Pulmonary artery (tissue), 1 donor: ENCODE measurements around the gene PRSS38.

- PRO-cap: no peak
Observed at GRCh38 chr1:226457139-226457636, 49.3 kb upstream of the PARP1 start.

- PRO-cap: no peak
Observed at GRCh38 chr1:226655113-226655700, 83.9 kb downstream of the ITPKB start.

DNA sequence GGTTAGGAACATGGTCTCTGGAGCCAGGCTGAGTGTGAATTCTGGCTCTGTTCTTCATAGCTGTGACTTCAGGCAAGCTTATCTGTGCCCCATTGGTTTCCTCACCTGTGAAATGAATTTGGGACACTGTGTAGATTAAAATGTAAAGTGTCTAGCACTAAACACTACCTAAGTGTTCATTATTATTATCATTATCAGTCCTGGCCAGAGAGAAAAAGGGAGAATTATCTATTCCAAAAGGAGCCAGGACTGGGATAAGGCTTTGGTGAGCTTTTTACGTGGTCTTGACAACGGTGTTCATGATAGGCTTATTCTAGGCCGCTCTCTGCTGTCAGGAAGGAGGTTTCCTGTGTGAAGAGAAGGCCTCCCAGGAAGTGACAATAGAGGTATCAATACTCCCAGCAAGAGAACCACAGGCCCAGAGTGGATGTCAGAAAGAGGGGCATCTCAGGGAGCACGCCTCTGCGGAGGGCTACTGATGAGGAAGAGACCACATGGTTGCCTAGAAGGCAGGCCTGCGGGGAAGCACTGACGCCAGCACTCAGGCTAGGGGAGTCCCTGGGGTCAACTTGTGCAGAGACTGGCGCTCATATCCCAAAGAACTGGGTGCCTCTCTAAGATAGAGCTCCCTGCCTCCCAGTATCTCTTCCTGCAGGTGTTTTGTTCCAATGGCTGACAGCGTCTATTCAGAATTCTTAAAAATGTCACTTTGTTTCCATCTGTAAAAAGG is 60.4 kb downstream of the ITPKB start:
- PRO-cap: no peak

DNA sequence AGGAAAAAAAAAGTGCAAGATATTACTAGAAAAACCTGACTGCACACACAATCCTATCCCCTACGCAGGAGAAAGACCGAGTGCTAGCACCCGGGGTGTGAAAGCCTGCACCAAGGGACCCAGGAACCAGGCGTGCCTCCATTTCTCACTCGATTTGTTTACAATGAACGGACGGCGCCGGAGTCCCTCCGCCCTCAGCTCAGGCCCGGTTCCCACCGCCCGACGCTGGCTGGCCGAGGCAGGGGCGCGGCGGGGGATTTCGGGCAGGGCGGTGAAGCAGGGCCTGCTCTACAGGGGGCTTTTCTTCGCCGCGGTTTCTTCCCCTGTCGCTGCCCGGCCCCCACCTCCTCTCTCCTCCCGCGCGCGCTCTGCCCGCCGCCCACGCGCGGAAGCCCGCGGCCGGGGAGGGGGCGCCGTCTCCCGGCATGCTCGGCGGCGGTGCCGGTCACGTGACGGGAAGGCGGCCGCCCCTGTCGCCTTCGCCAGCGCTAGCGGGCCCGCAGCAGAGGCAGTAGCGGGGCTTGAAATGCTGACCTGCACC is 35.8 kb downstream of the ITPKB start:
- PRO-cap: bidirectional peak, plus-strand start at position 448 of the sequence, minus-strand start at position 356 of the sequence

DNA sequence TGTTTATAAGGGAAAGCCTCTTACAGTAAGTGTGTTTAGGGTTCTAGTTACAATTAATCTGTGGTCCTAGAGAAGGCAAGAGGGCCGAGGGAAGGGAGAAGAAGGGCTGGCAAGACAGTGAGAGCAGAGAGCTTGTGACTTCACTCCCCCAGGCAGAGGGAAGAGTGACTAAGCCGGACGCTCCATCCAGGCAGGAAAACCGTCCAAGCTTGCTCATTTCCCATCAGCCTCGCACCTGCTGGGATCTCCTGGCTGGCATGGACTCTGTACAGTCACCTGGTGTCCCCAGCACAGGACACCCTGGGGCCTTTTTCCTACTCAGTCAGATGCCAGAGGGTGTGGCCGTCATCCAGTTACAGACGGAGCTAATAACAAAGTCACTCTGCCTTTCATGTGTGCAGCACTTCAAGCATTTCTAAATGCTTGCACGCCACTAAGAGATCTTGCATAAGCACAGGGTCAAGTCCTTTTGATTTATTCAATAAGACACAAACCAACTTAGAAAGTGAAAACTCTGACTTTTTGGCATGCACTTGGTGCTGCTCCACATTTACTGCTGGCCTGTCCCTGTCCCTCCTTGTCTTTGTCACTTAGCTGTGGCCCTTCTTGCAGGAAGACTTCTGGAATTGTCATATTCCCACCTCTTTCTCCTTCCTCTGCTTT is 55.3 kb upstream of the PSEN2 start:
- PRO-cap: no peak

GRCh38 chr1:226828061-226828436 is 42.4 kb upstream of the PSEN2 start:
- PRO-cap: unidirectional peak, minus-strand start at chr1:226828130

- PRO-cap: no peak
Observed at GRCh38 chr1:226875860-226876485, 5.6 kb downstream of the PSEN2 start.

- PRO-cap: no peak
Observed at GRCh38 chr1:226943763-226944608, 3.9 kb downstream of the COQ8A start.

DNA sequence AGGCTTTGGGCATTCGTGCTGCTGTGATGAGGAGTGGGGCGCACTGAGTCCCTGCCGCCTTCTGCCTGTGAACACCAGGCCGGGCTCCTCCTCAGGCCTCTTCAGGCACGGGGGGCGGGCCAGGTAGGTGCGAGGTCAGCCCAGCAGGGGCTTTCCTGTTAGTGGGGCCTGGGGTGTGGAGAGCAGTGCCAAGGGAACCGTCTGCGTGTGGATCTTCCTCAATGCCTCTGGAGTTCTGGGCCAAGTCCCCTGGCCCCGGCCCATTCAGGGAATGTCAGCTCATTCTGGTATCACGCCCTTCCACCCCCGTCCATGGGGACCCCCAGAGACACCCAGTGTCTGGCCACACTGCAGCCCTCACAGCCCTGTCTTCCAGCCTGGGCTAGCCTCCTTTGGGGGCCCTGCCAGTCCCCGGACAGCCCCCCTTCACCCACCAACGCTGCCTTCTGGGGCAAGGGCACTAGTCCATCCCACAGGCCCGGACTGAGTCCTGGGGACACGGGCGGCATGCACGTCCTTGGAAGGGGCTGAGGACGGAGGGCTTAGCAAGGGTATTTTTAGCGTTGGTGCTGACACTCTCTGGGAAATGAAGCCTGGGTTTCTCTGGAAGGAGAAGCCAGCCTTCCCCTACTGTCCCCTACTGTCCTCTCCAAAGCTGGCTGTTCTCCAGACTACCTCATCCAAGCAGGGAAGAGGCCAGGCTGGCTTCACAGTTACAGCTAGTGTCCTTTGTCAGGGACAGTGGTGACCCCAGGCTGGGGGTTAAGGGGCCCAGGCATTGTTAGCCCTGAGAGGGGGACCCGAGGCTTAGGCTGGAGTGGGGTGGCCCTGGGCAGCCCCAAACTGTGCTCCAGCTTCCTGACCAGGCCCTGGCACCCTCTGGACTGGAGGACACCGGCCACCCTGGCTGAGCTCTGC is 39.4 kb downstream of the COQ8A start:
- PRO-cap: no peak

DNA sequence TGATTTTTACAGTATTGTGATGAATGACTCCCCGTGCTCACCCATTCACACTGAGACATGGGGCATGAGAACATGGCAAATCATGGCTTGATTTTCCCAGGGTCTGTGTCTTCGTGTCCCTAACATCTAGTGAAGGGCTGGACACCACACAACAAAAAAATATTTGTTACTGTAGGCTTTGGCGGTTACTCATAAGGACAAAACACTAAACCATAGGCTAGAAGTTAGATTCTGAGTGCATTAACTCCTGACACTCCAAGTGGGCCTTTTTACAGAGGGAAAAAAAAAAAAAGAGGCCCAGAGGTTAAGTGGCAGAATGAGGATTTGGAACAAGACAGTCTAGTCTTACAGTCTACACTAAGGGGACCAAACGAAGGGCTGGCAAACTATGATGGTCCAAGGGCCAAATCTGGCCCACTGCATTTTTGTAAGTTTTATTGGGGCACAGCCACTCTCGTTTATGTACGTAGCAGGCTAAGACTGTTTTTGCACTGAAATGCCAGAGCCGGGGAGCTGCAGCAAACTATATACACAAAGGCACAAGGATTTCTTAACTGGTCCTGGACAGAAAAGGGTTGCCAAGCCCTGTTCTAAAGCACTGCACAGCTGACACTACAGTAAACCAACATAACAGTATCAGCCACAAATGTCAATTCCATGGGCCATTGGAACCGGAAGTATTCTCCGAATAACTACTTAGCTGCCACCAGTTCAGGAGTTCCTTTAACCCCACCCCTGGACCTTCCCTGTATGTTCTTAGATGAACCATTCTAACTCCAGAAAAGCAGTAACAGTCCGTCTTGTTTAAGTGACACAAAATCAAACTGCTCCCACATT is 48.8 kb downstream of the COQ8A start:
- PRO-cap: no peak

DNA sequence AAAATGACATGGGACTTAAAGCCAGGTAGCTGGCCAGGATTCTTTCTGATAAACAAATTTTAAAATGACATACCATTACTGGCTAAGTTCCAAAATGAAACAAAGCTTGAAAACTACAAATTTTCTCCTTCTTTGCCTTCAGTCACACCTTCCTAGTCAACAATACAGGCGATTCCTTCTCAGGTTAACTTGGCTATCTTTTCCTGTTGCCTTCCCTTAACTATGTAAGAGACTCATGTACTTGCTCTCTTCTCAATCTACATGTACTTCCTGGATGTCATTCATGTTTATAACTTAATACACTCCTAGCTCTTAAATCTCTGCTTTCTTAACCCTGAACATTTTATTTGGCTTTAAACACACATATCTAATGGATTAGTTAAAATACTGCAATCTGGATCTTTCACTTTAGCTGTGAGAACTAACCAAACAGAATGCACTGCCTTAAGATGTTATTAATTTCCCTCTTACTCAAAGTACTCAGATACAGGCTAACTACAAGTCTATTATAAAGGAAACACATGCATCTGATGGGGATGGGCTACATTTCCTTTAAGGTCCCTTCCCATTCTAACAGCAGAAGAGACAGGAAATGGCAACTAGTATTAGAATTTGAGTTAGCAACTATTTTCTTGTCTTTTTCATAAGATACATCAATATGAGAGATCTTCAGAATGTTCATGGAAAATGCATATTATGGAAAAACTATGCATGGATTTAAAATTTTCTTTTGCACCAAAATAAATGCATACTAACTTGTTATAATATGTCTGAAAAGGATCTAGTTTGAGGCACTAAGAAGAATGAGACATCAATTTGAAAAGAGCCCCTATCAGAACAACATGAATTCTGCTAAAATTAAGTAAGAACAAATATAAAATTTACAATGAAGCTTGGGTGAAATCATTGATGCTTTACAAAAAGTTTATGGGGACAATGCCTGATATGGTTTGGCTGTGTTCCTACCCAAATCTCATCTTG is 97.3 kb downstream of the COQ8A start:
- PRO-cap: no peak

DNA sequence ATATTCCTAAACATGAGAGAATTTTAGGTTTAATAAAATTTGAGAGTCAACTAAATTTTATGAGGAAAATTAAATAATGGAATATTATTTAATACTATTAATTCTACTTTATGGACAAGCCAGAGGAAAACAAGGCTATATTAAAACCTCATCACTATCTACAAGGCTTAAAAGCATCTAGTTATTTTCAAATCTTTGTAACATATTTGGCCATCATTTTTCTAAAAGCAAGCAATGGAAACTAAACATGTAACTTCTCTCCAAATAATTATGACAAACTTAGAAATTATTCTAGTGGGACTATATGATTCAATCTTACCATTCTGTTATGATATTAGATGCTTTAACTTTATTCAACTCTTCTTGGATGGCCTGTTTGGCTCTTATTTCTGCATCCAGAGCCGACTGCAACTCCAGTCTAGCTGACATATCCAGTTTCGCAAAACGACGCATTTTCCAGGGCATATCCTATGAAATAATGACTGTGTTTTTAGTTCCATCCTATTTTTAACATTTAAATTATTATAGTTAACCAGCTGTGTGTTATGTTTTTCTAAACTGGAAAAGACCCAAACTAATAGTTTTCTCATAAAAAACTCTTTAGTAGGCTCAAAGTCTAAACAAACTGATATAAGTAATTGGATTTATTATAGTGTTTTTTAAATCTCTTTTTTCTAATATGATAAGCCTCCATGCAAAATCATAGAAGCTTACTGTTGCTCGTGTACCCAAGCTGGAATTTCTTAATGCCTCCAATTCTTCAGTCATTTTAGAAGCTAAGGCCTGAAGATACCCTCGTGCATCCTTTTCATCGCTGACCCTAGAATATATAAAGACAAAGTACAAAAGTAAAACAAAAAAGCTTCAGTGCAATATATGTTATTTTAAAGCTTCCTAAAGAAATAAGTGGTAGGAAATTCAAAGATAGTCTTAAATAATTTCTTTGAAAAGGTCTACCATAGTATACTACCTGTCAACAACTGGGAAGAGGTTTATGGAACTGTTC is 133.8 kb downstream of the COQ8A start:
- PRO-cap: no peak

DNA sequence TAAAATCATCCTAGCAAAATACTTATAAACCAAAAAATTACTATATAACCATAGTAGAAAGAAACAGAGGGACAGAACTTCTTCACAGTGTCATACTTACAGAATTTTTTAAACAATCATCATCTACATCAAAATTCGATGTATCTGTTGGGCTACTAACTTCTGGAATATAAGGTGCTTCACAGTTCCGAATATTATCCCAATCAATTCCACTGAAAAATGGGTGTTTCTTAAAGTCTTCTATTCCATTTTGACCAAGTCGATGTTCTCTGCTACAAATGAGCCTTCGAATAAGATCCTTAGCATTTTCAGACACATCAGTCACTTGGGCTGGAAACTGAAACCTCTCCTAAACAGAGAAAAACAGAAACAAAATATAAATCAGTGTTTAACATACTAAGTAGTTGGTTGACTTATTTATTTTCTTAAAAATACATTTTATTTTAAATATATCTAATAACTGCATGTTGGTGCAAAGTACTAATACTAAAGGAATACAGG is 172.9 kb downstream of the CDC42BPA start:
- PRO-cap: no peak

- PRO-cap: unidirectional peak, plus-strand start at chr1:227316145; bidirectional peak, plus-strand start at chr1:227316216, minus-strand start at chr1:227316184
Observed at GRCh38 chr1:227315739-227316842, 2.2 kb downstream of the CDC42BPA start.

- PRO-cap: no peak
Observed at GRCh38 chr1:227734384-227734953, 633 bp downstream of the JMJD4 start.

GRCh38 chr1:227757717-227758316 is 22.6 kb downstream of the SNAP47 start:
- PRO-cap: no peak

DNA sequence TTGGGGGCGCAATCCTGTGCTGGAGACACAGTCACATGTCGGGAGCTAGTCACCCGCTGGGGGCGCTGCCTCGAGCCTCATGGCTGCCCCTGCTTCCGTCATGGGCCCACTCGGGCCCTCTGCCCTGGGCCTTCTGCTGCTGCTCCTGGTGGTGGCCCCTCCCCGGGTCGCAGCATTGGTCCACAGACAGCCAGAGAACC is at the start of gene PRSS38:
TSS of gene PRSS38 (plus strand) at position 38 of the 200 bp plus-strand sequence.
- PRO-cap: no peak

DNA sequence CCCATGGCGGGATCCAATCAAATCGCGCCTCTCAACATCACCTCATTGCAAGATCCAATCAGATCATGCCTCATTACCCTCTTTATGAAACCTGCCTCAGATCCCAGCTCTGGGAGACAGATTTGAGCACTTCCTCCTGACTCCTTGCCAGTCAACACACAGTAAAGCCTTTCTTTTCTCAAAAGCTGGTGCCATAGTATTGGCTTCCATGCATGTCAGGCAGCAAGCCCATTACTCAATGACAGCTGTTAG is 41.9 kb downstream of the PRSS38 start:
- PRO-cap: no peak

DNA sequence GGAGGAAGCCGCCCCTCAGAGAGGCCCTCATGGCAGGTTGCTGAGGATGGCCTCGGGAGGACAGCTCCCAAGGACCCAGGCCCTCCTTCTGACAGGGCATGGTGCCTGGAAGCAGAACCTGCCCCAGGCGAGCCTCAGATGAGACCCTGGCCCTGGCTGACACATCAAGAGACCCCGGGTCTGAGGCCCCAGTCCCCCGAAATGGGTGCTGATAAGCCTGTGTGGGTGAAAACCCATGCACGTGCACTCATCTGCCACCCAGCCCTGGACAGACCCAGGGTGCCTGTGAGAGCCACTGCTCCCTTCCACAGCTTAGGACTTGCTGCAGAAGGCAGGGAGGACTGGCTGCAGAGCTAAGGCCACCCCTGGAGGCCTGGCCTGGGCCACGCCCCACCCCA is 33.8 kb downstream of the WNT9A start:
- PRO-cap: no peak

- PRO-cap: no peak
Observed at GRCh38 chr1:228058960-228059551, 23.5 kb upstream of the ARF1 start.